SJCRH30 (cell line): ENCODE measurements around a stretch of chr14.

DNA sequence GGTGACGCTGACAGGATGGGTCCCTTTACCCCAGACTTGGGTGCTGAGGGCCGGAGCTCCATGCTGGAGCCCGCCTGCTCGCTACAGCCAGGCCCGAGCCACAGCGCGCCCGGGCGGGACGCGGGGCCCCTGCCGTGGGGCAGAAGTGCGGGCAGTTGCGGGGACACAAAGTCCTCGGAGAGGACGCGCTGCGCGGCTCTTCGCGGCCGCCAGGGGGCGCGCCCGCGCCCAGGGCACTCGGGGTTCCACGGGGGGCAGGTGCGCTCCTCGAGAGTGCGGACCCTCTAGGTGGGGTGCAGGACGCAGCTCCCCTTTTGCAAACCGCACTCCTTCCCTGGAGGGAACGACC is 535 bp upstream of the ADSS1 start:
- RAMPAGE, long total RNA: no peak

DNA sequence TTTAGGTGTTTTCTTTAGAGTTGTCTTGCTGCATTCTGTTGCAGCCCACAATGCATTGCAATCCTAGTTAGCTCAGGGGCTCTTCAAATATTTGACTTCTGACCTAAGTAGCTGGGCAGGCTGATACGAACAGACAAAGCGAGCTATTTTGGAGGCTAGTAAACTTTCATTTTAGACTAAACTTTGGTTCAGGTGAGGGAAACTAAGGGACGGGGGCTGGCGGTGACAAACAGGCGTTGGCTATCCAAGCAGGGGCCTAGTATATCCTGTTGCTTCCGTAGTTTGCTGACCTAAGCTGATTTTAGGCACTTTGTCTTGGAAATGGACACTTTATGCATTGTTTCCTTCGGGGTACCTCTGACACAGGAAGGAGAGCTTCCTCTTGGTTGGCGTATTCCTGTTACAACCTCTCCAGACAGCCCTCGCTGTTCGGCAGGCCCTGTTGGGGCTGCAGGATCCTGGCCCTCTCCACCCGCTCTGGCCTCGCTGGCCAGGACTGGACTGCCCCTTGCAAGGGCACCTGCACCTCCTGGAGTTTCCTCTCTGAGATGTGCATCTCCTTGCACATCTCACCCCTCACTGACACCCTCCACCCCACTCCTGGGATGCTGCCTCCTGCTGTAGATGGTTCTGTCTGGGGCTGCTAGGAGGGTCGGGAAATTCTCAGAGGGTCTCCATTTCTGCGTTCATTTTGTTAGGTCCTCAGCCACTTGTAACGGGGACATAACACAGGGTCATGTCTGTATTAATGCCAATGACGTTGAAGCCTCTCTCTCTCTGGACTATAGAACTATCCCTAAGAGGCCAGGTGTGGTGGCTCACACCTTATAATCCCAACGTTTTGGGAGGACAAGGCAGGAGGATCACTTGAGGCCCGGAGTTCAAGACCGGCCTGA is 14.4 kb downstream of the SIVA1 start:
- RAMPAGE, long total RNA: no peak

DNA sequence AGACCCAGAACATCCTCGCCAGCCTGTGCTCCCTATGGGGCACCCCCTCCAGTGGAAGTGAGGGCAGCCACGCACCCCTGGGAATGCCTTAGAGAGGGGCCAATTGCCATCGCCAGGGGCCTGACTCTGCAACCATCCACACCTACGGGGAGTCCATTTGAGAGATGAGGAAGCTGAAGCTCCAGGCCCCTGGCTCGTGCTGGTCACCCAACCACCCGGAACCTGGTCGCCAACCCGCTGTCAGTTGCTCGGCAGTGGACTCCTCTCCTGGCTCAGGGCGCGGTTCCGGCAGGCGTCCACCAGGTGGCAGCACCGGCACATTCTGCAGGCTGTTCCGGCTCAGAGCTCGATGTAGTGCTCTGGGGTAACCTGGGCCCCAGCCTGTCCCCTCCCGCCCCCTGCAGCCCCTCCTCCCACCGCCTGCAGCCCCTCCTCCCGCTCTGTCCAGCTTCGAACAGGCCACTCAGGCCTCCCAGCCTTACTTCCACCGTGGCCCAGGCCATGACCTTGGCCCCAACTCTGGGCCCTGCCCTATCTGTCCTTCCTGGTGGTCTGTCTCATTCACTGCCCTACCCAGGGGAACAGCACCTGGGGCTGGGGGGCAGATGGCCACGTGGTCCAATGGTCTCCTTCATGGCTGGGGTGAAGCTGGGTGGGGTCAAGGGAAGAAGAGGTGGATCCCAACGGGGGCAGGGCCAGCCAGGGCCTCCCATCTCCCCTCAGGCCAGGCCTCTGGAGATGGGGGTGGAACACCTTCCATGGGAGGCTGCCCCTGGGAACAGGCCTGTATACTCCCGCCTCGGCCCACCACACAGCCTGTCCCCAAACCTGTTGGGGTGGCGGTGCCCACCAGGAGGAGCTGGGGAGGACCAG is 15.7 kb downstream of the SIVA1 start:
- RAMPAGE, long total RNA: no peak

DNA sequence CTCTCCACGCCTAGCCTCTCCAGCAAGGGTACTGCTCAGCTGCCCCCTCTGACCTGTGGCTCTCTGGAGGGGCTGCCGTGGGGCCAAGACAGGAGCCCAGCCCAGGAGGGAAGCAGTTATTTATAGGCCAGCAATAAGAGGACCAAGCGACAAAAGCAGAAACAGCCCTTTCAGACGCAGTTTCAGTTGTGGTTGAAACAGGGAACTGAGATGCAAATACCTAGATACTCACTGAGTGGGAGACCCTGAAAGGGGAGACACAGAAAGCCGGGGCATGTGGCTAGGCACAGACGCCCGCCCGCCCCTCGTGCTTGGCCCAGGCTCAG is 1.8 kb downstream of the PLD4 start:
- RAMPAGE, long total RNA: no peak

- RAMPAGE, long total RNA: no peak
Measured at GRCh38 chr14:104985918-104986933, 638 bp downstream of the CLBA1 start.

GRCh38 chr14:105011222-105011962 is 9.5 kb downstream of the CDCA4 start:
- RAMPAGE, long total RNA: no peak

DNA sequence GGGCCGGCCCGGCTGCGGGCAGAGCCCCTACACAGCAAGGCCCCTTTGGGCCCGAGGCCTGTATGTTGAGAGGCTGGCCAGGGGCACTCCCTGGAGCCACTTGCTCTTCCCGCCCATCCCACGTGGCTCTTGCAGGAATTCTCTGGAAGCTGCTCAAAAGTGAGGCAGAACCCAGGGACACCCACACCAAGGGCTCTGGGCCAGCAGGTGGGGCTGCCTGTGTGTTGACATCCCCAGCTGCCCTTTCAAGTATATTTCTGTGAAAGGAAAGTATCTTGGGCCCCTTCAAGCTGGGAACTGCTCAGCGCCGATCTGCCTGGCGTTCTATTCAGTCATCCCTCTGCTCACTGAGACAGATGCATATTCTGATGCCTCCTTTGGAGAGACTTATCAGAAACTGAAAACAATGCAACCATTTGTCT is 6.1 kb downstream of the GPR132 start:
- RAMPAGE, long total RNA: no peak

- RAMPAGE, long total RNA: no peak
Measured at GRCh38 chr14:105167397-105168369, 893 bp downstream of the JAG2 start.

DNA sequence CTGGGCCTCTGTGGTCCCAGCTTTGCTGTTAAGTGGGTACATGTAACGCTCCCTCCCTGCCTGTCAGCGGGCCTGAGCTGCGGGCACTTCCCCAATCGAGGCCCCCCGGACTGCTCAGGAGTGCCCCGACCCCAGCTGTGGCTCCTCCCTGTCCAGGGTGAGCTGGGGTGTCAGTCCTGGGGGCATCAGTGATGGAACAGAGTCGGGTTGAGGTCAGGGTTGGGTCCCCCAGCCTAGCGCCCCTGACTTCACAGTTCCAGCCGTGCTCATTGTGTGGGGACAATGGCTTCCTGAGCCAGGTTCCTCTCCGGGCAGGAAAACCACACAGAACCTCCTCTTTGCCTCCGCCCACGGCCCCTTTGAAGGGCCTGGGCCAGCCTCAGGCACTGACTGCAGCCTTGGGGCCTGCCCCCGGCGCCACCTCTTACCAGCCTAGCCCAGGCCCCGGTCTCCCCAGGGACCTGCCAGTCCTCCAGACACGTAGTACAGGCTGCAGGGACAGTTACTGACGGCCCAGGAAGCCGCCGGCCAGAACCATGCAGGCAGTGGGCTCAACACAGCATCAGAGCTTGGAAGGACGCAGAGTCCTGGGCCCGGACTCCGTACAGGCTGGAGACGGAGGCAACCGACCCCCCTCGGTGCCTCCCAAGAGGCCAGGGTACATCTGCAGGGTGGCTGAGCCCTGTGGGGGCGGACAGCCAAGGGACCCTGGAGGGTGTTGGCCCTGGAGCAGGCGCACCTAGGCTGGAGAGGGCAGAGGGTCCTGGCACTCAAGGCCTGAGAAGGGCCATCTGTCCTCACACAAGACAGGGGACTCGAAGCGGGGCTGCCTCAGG is 20.8 kb upstream of the NUDT14 start:
- RAMPAGE, long total RNA: no peak

GRCh38 chr14:105410931-105412274 is 8.2 kb upstream of the MTA1 start:
- RAMPAGE, long total RNA: no peak

DNA sequence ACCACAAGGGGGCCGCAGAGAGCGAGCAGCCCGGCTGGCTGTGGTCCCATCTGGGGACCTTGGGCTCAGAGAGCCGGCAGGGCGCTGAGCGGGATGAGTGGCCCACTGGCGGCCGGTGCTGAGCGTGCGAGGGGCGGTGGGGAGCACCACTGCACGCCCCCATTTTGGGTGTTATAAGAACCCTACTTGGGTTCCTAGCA is 25.9 kb upstream of the CRIP2 start:
- RAMPAGE, long total RNA: no peak

- RAMPAGE, long total RNA: no peak
Measured at GRCh38 chr14:105478157-105479363, 3.9 kb downstream of the CRIP2 start.

GRCh38 chr14:105484306-105485158 is 2.2 kb upstream of the CRIP1 start:
- RAMPAGE, long total RNA: no peak

GRCh38 chr14:105488254-105488814 is 1.6 kb downstream of the CRIP1 start:
- RAMPAGE, long total RNA: no peak

GRCh38 chr14:105527080-105527758 is 836 bp downstream of the TMEM121 start:
- RAMPAGE, long total RNA: no peak

GRCh38 chr14:105581930-105582797 is 55.8 kb downstream of the TMEM121 start:
- RAMPAGE, long total RNA: no peak

GRCh38 chr14:105586075-105586749 is 59.8 kb downstream of the TMEM121 start:
- RAMPAGE, long total RNA: no peak

- RAMPAGE, long total RNA: no peak
Measured at GRCh38 chr14:105691238-105691796, 164.9 kb downstream of the TMEM121 start.

DNA sequence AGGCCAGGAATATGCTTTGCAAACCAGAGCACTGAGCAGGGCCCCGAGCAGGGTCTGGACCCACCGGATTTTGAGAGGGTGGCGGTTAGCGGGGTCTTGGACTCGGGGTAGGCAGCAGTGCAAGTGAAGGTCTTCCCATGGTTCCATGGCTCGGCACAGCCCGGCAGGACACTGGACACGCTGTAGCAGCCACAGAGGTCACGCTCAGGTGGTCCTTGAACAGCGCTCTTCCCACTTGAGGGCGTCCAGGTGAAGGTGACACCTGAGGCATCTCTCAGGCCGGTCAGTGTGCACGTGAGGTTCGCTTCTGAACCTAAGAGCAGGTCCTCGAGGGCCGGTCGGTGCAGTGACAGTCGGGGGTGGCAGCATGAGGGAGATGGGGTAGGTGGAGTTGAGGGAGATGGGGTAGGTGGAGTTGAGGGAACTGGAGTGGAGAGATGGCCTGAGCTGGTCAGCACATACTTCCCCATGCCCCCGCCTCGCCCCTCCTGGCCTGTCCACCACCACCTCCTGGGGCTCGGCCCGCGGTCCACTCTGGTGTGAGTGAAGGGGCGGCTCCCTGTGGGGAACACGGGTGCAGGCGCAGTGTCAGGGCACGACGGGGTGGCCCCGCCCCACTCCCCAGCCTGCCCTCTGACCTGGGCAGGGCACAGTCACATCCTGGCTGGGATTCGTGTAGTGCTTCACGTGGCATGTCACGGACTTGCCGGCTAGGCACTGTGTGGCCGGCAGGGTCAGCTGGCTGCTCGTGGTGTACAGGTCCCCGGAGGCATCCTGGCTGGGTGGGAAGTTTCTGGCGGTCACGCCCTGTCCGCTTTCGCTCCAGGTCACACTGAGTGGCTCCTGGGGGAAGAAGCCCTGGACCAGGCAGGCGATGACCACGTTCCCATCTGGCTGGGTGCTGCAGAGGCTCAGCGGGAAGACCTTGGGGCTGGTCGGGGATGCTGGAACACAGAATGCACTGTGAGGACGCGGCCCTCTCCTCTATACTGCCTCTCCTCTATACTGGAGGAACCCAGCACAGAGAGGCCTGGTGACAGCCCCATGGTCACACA is 181.7 kb downstream of the TMEM121 start:
- RAMPAGE, long total RNA: no peak

DNA sequence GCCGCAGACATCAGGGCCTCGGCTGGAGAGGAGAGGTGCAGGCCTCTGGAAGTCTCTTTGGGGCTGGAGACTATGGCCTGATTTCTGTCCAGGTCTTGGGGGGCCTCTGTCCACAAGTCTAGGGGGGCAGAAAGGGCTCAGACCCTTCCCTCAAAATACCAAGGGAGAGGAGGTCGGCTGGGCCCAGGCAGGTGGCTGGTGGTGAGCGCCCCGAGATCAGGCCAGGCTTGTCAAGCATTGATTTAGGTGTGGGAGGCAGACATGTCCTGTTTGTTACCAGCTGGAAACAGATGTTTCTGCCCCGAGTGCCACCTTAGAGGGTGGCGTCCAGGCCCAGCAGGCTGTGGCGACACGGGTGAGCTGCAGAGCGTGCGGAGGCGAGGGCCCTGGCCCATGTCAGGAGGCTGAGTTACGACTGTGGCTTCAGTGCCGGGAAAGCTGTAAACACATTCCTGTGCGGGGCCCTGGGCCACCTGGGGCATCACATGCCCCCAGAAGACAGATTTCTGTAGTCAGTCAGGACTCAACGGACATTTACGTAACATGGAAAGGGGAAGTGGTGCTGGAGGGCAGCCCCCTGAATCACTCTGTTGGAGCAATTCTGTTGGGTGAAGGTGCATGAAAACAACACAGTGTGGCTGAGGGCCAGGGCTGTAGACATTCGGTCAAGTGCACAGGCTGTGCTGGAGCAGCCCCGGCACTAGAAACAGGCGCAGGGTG is 291.5 kb downstream of the TMEM121 start:
- RAMPAGE, long total RNA: no peak